Progenitor cell of endocrine pancreas (in vitro differentiated cells): ENCODE data around the genes BIRC5 and TMEM235.

GRCh38 chr17:77324264-77324520 is 42.9 kb downstream of the SEPTIN9 start:
- PRO-cap = no peak

GRCh38 chr17:77373719-77374817 is 92.8 kb downstream of the SEPTIN9 start:
- PRO-cap = bidirectional peak, plus-strand start at chr17:77373911, minus-strand start at chr17:77373808; bidirectional peak, plus-strand start at chr17:77374611, minus-strand start at chr17:77374385

DNA sequence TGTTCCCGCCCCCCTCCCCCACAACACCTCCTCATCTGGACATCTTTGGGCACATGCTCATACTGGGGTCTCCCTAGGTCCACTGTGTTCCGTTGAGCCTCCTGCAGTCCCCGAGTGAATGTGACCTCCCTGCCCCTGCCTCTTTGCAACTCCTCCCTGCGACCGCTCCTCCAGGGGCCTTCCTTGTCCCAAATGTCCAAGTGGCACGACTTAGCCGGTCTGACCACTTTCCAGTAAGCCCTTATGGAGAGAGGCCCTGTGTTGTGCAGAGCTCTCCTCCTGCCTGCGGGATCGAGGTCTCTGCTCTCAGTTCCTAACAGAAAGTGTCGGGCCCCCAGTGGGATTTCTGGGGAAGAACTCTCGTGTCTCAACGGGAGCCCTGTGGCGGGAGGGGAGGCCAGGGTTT is 93.7 kb downstream of the SEPTIN9 start:
- PRO-cap = no peak

DNA sequence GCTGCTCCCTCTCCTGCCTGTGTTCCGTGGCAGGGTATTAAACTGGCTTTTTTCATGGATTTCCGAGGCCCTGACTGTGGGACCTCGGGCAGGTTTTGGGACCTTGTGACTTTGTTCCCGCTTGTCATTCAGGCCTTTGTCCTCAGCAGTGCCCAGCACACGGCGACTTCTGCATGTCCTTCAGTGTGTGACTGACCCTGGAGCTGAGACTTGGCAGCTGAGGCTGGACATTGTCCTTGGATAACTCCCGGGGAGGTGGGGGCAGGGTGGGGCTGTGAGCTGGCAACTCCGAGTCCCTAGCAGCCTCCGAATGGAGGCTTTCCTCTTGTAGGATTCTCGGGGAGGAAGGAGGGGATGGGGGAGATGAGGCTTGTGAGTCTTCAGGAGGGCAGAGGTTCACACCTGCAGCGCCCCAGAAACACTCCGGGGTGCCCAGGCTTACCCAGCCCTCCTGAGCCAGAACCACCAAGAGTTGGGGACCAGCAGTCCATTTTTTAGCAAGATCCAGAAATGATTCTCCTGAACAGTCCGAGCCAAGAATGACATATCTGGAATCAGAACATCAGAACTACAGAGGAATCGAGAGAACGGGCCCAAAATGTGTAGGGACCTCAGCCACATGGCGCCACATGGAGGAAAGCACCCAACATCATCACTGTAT is 103.0 kb downstream of the SEPTIN9 start:
- PRO-cap = no peak

- PRO-cap = no peak
Observed at GRCh38 chr17:77385721-77386820, 104.8 kb downstream of the SEPTIN9 start.

DNA sequence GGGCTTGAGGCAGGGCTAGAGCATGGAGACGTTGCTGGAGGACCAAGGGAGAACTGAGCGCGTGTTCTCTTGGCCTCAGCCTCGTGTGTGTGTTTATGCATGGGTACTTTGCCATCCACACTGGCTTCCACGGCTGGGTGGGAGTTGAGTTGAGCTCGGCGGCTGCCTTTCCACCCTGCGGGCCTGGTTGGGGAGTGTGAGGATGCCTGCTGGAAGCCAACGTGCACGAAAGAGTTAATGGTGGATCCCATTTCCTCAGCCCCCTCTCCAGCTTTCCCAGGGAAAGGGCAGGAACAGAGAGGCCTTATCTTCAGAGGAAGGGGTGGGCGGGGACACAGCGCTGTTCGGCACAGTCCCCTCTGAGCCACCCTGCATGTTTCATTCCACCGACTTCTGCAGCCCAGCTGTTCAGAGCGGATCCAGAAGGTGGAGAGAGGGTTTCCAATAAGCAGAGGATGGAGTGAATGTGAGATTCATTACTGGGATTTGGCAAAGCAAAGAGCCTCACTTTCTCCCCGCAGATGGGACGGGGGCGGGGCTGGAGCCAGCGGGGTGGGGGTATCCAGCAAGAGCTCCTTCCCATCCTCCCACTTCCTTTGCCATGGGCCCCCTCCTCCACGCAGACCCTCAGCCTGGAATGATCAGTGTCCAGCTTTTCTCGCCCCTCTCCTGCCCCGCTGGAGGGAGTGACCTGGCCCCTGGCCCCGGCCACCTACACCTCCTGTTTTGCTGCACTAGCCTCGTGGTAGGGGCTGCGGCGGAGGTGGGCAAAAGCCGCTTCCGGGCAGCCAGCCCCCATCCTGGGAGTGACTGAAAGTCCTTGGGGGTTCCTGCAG is 154.9 kb downstream of the SEPTIN9 start:
- PRO-cap = no peak

DNA sequence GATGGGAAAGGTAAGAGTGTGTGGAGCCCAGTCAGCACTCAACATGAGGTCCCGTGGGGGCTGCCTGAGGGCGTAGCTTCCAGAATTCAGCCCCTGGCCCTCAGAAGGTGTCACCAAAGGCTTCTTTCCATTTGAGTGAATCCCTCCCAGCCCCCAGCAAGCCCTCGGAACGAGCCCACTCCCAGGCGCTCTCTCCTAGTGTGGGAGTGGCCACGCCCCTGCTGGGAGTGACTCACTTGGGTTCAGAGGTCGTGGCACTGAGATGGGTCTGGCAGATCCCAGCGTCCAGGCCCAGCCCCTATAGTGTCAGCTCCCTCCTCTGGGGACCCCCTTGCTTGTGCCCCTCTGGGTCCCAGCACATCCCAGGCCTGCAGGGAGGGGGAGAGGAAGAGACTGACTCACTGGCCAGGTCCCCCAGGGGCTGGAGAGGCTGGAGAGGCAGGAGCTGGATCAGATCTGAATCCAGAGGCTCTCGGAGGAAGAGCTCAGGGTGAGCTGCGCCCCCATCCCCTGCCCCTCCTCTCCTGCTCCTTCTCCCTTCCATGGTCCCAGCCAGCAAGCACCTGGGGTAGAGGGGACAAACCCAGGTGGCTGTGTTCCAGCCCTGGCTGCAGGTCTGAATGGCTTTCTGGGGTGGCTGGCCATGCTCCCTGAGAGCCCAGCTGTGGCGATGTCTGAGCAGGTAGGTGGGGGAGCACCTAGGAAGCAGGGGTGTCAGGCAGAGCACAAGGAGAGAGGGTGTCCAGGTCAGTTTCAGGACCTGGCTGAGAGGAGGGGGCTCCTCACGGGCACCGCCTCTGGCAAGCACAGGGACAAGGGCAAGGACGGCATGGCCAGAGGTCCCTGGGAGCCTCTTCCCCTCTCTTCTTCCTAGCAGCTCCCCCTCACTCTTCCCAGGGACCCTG is 169.2 kb downstream of the SEPTIN9 start:
- PRO-cap = unidirectional peak, plus-strand start at position 453 of the sequence; bidirectional peak, plus-strand start at position 807 of the sequence, minus-strand start at position 675 of the sequence

- PRO-cap = bidirectional peak, plus-strand start at chr17:77451811, minus-strand start at chr17:77451759; bidirectional peak, plus-strand start at chr17:77452181, minus-strand start at chr17:77452079
Observed at GRCh38 chr17:77451658-77452709, 170.7 kb downstream of the SEPTIN9 start.

GRCh38 chr17:77453445-77454560 is 172.5 kb downstream of the SEPTIN9 start:
- PRO-cap = no peak

- PRO-cap = no peak
Observed at GRCh38 chr17:77591086-77591697, 309.9 kb downstream of the SEPTIN9 start.

DNA sequence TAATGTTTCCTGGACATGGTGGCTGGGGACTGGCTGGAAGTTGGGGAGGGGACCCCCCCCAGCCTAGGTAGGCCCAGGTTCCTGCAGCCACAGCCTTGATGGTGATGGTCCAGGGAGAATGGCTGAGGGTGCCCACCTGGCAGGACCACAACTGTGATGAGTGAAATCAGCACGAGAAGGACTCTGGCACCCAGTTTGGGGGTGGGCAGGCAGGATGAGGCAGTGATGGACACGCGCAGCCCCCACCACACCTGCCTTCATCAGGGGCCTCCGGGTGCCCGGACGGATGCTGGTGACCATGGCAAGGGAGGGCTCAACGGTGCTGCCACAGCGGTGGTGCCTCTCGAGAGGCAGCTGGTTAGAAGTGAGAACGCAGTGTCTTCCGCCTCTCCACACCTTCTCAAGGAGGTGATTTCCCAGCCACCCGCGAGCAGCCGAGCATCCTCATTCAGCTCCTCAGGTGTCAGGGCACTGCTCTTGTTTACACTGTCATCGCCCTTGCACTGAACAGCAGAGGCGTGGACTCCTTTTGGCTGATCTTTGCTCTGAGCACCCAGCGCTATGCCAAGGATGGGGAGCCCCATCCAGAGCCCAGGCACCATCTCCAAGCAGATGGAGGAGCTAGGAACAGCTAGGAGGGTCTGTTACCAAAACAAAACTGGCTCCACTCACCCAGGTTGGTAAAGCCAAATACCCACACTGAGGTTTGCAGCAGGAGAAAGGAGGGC is 174.5 kb upstream of the TNRC6C start:
- PRO-cap = no peak

DNA sequence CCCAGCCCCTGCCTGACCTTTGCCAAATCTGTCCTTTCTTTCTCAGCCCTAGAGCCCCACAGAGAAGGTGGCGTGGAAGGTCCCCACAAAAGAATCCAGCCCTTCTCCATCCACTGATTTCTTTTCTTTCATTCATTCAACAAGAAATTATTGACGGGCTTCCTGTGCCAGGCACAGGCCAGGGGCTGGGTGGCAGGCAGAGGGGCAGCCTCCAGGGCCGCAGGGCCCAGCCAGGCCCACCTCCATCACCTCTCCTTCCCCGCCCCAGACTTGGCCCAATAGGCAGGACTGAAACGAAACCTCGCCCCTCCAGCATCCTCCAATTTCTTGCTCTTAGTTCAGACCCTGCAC is 79.0 kb upstream of the TNRC6C start:
- PRO-cap = no peak

DNA sequence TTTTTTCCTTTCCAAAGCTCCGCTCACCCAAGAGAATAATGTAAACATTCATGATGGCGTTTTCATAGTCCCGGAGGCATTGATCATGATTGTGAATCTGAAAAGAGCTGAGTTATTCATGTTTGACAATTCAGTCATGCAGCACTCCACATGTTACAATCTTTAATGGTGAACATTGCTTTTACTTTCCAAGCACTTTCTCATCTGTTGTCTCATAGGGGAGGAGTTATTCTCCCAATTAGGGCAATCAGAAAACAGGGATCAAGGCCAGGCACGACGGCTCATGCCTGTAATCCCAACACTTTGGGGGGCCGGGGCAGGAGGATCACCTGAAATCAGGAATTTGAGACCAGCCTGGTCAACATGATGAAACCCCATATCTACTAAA is 70.2 kb upstream of the TNRC6C start:
- PRO-cap = no peak

- PRO-cap = no peak
Observed at GRCh38 chr17:77964625-77965035, 6.1 kb downstream of the TNRC6C start.

GRCh38 chr17:78213939-78215075 is at the start of gene BIRC5:
BIRC5 (plus strand) TSS chr17:78214253.
- PRO-cap = unidirectional peak, plus-strand start at chr17:78214287

- PRO-cap = no peak
Observed at GRCh38 chr17:78231570-78232649, at the start of gene TMEM235. TMEM235 (plus strand) TSS chr17:78231631.

- PRO-cap = no peak
Observed at GRCh38 chr17:78258592-78259179, 27.3 kb downstream of the TMEM235 start.

- PRO-cap = no peak
Observed at GRCh38 chr17:78381289-78382431, 3.2 kb downstream of the PGS1 start.

DNA sequence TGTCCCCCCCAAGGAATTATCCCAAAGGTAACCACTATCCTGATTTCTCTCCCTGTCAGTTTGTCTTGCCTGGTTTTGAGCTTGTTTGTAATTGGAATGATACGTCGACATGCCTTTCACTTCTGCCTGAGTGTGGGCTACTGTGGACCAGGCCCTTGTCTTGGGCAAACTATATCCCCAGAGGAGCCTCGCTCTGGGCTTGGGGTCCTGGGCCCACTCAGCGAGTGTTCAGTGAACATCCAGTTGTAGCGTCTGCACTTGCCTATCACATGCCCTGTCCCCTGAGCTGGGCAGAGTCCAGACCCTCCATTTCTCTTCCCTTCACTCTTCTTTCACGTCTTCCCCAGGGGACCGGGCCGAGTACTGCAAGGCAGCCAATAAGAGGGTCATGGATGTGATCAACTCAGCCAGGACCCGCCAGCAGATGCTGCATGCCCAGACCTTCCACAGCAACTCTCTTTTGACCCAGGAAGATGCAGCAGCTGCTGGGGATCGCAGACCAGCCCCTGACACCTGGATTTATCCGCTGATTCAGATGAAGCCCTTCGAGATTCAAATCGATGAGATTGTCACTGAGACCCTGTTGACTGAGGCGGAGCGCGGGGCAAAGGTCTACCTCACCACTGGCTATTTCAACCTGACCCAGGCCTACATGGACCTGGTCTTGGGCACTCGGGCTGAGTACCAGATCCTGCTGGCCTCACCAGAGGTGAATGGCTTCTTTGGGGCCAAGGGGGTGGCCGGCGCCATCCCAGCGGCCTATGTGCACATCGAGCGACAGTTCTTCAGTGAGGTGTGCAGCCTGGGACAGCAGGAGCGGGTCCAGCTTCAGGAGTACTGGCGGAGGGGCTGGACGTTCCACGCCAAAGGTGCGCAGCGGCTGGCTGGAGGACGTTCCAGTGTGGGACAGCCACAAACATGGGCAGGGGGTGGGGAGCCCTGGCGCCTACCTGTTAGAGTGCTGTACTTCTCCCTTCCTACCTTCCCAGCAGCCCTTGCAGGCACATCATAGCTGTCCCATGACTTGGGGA is 25.1 kb downstream of the PGS1 start:
- PRO-cap = no peak

DNA sequence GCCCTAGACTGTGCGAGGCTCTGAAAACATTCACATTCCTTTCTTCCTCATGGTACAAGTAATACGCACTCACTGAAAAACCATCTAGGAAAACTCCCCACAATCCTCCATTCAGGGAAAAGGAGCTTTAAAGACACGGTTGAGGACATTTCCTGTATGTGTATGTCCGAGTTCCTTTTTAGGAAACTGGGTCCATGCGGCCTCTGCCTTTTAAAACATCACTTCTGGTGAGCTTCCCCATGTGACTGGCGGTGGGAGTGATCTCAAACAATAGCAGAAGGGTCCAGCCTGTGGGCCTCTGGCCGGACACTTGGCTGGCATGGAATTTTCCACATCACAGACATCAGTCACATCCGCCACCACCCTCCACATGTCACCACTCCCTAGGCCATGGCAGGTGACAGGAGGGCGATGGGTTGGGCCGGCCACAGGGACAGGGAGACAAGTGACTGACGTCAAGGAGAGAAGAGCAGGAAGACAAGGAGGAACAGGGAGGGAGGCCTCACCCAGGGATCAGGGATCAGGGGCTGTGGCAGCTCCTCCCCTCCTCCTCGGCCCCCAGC is 83.8 kb downstream of the DNAH17 start:
- PRO-cap = no peak